GM12891 (cell line): ENCODE measurements around a stretch of chr2.

- RRBS = no CpG with 5 or more reads among the region's 10 CpGs
These were observed 57.9 kb downstream of the NCK2 start for GRCh38 chr2:105802512-105803204.

DNA sequence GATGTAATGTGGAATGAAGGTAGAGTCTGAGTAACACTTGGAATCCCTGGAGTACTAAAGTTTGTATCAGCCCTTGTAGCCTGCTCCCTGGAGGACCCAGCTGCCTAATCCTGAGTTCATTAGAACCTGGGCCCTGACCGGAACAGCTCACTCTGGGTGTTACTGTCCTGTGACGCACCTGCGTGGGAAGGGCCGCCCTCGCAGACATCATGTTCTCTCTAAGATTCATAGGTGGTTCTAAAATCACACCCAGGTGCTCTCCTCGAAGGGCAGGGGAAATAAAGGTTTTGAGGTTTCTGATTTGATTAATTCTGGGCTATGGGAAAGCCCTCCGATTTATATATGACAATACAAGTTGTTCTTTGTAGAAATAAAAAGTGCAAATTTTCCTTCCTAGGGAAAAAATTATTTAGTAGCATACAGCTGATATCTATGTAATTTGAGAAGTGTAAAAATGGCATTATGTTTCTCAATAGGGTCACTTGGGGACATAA, 62.4 kb downstream of the NCK2 start:
- RRBS = no CpG with 5 or more reads among the region's 7 CpGs

GRCh38 chr2:105809352-105810152, 64.8 kb downstream of the NCK2 start:
- RRBS = no CpG with 5 or more reads among the region's 5 CpGs

DNA sequence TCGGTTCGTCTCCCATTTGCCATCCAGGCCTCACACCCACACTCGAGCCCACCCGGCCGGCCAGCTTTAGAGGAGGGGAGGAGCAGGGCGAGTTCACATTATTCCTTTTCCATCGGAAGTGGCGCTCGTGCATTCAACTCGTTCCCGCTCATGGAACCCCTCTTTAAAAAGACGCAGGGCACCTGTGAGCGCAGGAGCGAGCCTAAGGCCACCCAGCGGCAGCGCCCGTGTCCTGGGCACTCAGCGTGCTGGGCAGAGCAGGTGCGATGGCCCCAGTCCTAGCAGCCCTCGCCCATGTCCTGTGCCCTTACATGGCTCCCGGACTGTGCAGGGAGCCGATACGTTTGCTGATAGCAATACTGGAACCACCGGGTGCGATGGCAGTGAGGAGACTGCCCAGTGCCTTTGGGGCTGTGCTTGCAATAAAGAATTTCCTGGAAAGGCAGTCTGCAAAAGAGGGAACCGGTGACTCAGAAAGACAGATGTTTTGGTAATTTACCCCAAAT, 148.7 kb downstream of the NCK2 start:
- RRBS = 100% methylated on average over 2 of the region's 26 CpGs

DNA sequence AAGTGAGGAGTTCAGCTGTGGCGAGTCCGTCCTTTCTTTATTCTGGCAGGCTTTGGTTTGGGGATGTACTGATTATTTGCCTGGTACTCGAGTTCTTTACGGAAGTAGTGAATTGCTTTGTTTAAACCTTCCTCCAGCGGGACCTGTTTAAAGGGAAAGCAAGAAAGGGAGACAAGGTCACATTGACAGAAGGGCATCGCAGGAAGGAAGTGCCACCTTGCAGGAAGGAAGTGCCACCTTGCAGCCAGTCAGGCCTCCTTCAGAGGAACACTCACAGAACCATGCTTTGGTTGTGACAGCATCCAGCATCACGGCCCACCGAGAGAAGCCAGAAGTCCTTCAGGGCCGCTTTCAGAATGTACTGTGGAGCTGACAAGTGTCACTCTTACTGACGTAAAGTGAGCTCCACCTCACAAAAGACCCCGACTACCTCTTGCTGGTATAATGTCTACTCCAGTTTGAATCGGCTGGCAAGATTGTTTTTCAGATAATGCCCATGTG, 28.6 kb downstream of the ECRG4 start:
- RRBS = no CpG with 5 or more reads among the region's 12 CpGs

- RRBS = no CpG with 5 or more reads among the region's 15 CpGs
These were observed 856 bp downstream of the UXS1 start for GRCh38 chr2:106193303-106193587.

DNA sequence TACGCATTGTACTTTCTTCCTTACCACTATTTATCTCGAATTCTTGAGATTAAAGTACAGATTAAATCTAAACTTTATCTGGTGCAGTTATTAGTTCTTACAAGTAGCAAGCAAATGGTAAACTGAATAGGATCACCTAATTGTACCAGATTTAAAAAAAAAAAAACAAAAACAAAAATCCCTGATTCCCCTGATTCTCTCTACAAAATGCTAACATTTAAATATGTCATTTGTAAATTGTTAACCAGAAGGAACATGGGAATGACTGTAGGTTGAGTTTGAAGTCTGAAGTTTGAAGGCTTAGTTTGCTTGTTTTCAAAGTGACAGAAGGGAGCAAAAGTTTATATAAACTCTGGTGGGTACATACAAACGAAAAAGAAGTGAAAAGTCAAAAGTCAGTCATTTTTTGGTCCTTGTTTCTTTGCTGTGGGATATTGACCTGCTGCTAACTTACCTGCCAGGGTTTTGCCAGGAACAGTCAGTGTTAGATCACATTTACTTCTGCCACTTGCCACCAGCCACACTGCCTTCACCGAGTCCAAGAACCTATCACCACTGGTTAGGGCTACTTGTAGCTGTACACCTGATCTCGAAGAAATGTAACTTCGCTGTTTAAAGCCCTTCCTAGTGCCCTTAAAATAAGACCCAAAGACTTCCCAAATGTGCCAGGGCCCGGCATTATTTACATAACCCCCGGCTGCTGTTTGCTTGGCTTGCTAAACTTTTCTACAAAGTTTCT, 79.4 kb downstream of the RGPD3 start:
- RRBS = no CpG with 5 or more reads among the region's 8 CpGs

- RRBS = no CpG with 5 or more reads among the region's 28 CpGs
These were observed 55.7 kb downstream of the CD8B2 start for GRCh38 chr2:106542653-106543472.

DNA sequence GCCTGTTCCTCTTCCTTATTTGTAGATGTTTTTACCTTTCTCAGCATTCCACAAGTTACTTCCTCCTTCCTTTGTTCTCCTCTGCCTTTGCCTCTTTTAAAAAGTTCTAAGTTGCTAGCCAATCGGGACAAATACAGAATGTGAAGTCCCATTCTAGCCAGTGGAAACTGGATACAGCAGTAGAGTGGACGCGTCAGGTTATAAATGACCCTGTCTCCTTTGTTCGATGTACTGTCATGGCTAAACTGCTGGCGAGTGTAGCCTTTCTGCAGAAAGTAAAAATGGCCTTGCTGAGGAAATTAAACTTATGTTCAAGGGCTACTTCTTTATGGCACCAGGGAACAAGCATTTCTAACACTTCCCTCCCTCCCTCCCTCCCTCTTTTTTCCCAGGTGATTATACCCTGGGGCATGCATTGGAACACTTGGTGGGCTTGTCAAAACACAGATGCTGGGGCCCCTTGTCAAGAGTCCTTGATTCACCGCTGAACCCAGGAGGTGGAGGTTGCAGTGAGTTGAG, 72.9 kb downstream of the CD8B2 start:
- RRBS = no CpG with 5 or more reads among the region's 6 CpGs

DNA sequence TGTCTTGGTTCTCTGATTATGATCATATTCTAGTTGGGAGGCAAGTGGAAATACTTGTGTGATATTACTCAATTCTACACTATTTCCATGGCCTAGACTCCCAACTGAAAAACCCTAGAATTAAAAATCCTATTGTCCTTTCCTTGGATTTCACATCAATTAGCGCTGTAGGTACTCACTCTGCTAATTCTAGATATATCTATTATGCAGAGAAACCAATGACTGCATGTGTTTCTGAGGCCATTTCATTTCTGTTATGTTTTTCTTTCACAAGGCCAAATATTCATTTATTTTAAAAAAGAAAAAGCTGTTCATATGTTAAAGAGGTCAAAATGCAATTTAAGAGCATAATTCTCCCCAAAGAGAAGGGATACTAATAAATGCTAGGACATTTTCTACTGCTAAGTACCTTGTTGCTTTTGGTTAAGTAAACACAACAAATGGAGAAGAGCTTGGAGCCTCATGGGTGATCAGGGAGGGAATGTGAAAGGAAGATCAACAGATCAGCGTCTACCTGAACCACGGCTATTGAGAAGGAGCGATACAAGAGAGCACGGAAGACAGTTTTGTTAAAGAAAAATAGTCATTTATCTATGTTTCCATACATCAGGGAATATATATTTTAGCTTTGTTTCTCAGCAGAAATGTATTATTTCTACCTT, 81.0 kb upstream of the RGPD4 start:
- RRBS = no CpG with 5 or more reads among the region's 5 CpGs

DNA sequence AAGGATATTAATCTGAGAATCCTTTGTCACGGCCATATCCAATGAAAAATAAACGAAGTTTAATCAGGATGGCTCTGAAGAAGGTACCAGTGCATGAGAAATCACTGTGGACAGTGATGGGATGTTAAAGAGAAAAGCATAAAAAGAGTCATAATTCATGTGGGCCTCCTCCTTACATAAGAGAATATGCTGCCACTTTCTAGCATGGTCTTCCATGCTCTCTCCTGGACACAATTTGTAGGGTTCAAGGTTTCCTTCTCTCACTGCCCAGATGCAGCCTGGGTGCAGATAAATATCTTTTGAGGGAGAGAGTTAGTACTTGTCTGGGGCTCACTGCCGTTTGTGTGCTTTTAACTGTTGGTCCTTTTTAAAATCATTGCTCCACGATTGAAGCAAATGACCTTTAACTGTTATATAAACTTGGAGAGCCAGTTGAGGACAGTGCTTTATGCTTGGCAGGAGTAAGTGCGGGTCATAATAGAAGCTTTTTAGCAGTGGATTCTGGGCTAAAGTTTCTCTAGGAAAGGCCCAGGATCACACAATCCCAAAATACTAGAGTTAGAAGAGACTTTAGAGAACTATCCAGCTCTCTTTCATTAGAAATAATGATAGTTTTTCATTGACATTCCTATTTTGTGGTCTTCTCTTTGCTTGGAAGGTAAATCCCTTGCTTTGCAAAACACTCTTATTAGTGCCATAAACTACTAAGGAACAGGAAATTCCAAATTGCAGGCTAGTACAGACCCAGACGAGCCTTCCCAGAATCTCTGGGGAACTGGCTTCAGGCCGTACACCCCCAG, 18.9 kb downstream of the LIMS1 start:
- RRBS = no CpG with 5 or more reads among the region's 7 CpGs

- RRBS = no CpG with 5 or more reads among the region's 12 CpGs
These were observed 86.7 kb downstream of the LIMS1 start for GRCh38 chr2:108620624-108621788.

GRCh38 chr2:108636216-108636734, 83.0 kb upstream of the RANBP2 start:
- RRBS = no CpG with 5 or more reads among the region's 1 CpG

GRCh38 chr2:108654691-108655266, 64.5 kb upstream of the RANBP2 start:
- RRBS = no CpG with 5 or more reads among the region's 19 CpGs

DNA sequence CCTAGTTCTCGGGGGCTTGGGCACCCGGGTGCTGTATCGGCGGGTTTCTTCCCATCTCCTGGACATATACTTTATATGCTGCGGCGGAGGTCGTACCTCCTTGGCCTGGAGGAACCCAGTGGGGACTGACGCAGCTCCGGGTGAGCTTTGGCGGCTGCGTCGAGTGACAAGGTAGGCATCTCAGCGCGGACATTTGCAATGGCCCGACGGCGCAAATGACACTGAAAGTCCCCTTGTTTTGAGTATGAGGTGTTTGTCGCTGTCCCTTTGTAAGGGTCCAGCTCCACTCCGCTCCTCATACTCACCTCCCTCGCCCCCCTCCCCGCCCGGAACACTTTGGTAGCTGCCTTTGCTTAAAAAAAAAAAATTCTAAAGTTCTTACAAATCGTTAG, 717 bp downstream of the RANBP2 start:
- RRBS = no CpG with 5 or more reads among the region's 23 CpGs

- RRBS = no CpG with 5 or more reads among the region's 3 CpGs
These were observed 11.7 kb downstream of the RANBP2 start for GRCh38 chr2:108730880-108731479.

DNA sequence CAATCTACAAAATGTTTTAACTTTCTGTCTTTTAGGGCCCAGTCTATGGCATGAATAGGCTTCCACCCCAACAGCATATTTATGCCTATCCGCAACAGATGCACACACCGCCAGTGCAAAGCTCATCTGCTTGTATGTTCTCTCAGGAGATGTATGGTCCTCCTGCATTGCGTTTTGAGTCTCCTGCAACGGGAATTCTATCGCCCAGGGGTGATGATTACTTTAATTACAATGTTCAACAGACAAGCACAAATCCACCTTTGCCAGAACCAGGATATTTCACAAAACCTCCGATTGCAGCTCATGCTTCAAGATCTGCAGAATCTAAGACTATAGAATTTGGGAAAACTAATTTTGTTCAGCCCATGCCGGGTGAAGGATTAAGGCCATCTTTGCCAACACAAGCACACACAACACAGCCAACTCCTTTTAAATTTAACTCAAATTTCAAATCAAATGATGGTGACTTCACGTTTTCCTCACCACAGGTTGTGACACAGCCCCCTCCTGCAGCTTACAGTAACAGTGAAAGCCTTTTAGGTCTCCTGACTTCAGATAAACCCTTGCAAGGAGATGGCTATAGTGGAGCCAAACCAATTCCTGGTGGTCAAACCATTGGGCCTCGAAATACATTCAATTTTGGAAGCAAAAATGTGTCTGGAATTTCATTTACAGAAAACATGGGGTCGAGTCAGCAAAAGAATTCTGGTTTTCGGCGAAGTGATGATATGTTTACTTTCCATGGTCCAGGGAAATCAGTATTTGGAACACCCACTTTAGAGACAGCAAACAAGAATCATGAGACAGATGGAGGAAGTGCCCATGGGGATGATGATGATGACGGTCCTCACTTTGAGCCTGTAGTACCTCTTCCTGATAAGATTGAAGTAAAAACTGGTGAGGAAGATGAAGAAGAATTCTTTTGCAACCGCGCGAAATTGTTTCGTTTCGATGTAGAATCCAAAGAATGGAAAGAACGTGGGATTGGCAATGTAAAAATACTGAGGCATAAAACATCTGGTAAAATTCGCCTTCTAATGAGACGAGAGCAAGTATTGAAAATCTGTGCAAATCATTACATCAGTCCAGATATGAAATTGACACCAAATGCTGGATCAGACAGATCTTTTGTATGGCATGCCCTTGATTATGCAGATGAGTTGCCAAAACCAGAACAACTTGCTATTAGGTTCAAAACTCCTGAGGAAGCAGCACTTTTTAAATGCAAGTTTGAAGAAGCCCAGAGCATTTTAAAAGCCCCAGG, 22.9 kb upstream of the CCDC138 start:
- RRBS = no CpG with 5 or more reads among the region's 21 CpGs

DNA sequence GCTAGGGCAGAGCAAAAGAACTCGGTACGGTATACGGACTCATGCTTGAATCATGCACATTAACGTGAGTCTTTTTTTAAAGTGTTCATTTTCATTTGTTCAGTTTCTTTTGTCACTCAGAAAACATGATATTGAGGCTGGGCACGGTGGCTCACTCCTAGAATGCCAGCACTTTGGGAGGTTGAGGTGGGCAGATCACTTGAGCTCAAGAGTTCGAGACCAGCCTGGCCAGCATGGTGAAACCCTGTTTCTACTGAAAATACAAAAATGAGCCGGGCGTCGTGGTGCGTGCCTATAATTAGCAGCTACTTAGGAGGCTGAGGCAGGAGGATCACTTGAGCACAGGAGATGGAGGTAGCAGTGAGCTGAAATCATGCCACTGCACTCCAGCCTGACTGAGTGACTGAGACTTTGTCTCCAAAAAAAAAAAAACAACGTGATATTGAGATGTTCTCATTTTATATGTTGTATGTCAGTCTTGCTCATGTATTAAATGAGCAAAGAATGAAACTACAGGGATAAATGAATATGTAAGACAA, 17.9 kb upstream of the CCDC138 start:
- RRBS = no CpG with 5 or more reads among the region's 11 CpGs

GRCh38 chr2:109031229-109032279, 42.5 kb upstream of the EDAR start:
- RRBS = 1% methylated on average over 15 of the region's 59 CpGs